Endometrial microvascular endothelial cells (primary cell): Measurements from ENCODE around the gene SLC5A4.

DNA sequence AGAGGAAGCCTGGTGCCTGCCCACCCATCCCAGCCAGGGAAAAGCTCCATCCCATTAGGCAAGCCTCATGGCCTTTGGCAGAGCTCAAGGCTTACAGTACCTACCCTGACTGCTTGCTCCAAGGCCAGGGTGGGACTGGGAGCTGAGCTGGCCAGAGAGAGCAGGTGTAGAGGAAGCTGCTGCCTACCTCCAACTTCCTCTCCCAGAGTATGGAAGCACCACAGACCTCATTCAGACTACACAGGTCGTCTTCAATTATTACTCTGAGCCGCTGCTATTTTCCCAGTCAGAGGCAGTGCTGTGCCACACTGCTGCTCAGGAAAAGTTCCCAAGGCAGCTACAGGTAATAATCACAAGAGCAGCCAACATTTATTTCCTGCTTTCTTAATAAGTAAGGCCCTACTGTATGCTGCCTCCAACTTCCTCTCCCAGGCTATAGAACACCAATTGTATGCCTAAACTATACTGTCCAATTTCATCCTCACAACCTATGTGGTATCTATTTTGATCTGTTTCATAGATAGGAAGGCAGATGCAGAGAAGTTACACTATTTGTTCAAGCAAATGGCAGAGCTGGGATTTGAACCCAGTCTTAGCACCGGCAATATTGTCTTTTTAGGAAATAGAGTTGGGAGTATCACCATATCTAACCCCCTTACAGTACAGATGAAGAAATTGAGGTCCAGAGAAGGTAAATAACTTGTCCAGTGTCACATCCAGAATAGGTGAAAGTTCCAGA lies 7.2 kb downstream of the PIK3IP1 start:
- RAMPAGE, long total RNA: no peak

DNA sequence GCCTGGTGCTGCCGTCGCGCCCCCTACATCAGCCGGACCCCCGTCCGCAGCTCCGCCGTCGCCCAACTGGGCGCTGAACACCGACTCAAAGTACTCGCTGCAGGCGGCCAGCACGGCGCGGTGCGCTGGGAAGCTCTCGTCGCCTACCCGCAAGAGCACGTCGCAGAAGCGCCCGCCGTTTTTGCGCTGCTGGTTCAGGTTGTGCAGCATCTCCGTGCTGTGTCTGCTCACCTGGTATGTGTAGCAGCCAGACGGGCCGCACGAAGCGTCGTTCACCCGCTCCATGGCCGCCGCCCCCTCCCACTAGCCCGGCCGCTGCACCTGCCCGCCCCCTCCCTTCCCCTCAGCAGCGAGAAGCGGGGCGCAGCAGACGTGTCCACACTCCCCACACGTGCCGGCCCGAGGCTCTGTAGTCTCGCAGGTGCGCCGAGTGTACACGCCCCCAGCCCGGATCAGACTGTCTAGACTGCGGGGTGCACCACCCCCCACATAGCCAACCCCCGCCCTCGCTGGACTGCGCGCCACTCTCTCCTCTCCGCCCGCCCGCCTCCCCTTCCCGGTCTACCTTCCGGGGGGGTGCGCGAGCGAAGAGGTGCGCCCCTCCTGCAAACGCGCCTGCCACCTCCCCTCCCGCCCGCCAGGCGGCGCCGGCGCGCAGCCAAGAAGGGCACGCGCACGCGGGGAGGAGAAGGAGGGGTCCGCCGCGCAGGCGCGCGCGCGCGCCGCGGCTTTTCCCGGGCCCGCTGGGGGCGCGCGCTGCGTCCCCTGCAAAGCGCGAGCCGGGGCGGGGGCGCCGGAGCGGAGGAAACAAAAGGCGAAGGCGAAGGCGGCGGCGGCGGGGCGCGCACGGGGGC lies 601 bp downstream of the PATZ1 start:
- RAMPAGE, long total RNA: no peak

GRCh38 chr22:31346407-31347286 lies 501 bp upstream of the PATZ1 start:
- RAMPAGE, long total RNA: no peak

DNA sequence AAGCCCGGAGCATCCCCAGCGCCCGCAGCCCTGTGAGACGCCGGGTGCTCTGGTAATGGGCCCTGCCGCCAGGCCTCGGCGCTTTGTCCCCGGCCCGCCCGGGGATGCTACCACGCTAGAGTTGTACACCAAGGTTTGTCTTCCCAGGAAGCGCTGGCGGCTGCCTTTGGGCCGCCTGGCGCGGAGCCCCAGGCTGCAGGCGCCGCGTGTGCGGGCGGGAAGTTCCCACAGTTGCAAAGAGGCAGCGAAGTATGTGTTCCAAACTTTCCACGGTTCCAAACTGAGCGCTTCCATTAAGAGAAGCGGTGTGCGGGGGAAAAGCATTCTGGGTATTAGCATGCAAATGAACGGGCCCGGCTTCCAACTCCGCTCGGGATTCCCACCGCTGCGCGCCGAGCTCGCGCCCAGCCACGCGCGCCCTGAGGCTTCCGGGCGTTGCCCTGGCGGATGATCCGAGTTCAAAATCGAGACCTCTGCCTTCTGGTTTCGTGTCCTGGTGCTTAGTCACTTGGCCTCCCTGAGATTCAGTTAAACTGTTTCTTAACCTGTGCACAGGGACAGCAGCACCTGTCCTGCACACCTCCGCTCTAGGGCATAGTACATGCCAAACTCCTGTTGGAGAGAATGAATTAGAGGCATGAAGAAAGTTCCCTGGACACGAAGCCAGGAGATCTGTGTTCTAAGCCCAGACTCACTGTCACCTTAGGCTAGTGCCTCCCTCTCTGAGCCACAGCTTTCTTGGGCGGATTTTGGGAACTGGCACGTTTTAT lies 1.3 kb upstream of the PATZ1 start:
- RAMPAGE, long total RNA: no peak

DNA sequence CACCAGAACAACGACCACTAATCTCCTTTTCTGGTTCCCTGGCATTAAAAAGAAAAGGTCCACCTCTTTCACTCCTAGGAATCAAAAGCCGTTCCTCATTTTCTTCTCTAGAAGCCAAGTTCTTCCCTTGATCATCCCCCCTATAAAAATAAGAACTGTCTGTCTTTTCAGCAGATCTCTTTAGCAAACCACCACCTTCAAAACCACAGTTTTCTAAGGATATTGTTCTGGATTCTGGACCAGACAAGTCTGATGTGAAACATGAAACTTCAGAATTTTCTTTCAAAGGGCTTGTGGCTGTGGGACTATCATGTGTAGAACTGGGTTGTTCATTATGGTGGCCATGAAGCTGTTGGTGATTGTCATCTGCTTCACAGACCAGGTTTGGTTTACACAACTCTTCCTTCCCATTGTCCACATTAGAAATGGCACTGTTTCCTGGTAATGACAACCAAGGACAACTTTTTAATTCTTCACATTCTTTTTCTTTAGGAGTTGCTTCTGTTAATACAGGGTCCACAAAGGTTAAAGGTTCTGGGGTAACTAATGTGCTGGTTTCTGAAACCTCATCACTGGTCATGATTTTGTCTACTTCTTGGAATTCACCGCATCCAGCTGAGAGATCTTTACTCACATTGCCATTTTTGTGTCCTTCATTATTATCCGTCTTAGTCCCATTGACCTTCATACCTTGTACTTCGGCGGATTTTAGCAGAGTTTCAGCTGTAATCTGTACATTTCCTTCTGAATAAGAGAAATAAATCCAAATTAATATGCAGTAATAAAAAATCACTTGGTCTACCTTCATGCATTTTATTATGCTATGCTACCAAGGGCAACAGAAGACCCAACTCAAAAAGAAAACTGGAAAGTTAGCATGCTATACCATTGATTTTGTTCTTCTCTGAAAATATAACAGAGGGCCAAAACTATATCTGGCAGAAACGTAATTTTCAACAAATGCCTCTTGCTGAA lies 33.1 kb downstream of the PRR14L start:
- RAMPAGE, long total RNA: no peak

DNA sequence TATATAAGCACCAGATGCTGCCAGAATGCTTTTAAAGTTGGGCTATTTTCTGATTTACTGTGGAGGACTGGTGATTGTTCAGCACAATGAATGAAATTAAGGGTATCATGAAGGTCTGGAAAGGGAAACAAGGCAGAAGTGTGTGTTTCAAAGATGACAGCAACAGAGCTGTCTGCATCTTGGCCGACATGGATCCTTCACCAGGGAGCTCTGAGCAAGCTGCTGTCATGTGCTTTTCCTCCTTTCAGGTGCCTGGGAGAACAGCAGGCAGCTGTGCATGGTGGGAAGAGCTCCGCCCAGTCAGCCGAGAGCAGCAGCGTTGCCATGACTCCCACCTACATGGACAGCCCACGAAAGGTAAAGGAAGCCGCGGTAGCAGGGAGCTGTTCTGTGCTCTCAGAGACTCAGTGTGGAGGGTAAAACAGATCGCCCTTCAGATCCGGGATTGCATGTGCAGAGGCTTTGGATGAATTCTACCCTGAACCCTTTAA lies 87.1 kb upstream of the YWHAH start:
- RAMPAGE, long total RNA: no peak

- RAMPAGE, long total RNA: no peak
Measured at GRCh38 chr22:31944181-31944377, 256 bp upstream of the YWHAH start.

GRCh38 chr22:32201597-32201796 lies 3.4 kb downstream of the RFPL2 start:
- RAMPAGE, long total RNA: no peak

- RAMPAGE, long total RNA: no peak
Measured at GRCh38 chr22:32255145-32255446, at the start of gene SLC5A4. TSS of gene SLC5A4 (minus strand) at chr22:32255347.

- RAMPAGE, long total RNA: no peak
Measured at GRCh38 chr22:32476716-32477369, 2.2 kb downstream of the FBXO7 start.

DNA sequence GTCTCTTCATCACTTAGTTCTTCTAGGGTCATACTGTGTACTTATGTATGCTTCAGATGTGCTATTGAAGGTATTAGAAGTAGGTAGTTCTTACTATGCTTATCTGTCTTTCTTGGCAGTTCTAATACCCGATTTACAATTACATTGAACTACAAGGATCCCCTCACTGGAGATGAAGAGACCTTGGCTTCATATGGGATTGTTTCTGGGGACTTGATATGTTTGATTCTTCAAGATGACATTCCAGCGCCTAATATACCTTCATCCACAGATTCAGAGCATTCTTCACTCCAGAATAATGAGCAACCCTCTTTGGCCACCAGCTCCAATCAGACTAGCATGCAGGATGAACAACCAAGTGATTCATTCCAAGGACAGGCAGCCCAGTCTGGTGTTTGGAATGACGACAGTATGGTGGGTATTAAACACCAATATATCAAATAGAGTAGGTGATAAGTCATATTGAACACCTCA lies 4.3 kb downstream of the FBXO7 start:
- RAMPAGE, long total RNA: no peak

- RAMPAGE, long total RNA: no peak
Measured at GRCh38 chr22:32494639-32495525, 20.3 kb downstream of the FBXO7 start.

DNA sequence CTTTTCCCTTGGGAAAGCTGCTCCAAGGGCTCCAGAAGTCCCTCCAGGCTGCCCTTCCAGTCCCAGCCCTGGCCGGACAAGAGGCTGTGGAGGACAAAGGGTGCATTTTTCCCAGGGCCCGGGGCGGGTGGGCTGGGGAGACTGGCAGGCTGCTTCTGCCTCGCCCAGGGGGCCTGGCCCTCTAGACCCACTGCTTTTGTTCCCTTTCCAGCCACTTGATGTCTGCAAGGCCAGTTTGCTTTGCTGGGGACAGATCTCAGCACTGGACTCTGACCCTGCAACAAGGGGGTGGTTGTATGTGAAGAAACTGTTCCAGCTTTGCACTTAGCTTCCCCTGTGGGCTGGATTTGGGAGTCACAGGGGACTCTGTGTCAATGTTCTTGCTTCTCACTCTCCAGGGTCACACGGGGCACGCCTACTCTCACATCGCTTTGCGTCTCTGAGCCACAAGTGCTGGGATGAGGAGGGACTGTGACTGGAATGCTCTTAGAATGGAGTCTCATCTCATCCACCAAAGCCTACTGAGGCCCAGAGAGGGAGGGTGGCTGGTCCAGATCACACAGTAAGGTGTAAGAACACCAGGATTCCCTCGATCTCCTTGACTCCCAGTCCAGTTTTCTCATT lies 59.8 kb downstream of the FBXO7 start:
- RAMPAGE, long total RNA: no peak

DNA sequence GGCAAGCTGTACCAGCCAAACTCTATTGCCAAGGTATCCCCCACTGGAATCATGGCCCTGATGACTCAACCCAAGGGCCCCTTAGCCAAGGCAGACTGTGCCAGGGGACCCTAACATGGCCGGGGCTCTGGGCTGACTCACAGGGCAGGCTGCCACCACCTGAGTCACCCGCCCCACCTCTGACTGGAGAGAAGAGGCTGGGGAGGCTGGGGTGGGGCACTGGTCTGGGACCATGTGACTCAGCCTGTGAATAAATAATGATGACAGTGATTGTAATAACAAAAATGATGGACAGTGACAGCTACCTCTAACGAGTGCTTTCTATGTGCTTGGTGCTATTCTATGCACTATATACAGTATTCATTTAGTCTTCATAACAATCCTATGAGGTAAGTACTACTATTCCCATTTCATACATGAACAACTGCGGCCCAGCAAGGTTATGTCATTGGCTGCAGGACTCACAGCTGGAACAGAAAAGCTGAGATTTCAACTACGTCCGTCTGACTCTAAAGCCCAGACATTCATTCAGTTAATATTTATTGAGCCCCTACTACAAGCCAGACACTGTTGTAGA lies 84.2 kb downstream of the FBXO7 start:
- RAMPAGE, long total RNA: no peak

DNA sequence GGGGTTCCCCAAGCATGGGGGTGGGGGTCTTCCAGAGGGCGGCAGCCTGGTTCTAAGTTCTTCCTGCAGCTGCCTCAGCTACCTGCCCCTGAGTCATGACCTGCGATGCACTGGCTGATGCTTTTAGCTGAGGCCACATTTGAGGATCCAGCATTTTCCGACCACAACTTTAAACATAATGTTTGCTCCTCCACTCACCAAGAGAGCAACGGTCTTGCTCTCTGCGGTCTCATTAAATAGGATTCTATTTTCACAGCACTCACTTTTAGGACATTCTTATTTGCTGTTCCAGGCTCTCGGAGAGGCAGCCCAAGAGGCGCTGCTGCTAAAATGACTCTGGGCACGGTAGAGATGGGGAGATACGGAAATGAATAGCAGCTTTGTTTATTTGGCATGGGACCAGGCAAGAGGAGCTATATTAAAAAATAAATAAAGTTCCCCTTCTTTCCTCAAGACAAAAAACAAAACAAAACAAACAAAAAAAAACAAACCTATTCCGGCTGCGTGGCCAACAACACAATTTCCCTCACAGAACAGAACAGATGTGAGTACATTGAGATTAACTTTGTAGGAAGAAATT lies 100.9 kb downstream of the FBXO7 start:
- RAMPAGE, long total RNA: no peak

- RAMPAGE, long total RNA: no peak
Measured at GRCh38 chr22:32761582-32762038, 39.9 kb upstream of the TIMP3 start.

- RAMPAGE, long total RNA: no peak
Measured at GRCh38 chr22:32764339-32764617, 37.2 kb upstream of the TIMP3 start.

- RAMPAGE, long total RNA: no peak
Measured at GRCh38 chr22:32810768-32811558, 9.5 kb downstream of the TIMP3 start.

GRCh38 chr22:32811559-32811957 lies 10.1 kb downstream of the TIMP3 start:
- RAMPAGE, long total RNA: no peak

DNA sequence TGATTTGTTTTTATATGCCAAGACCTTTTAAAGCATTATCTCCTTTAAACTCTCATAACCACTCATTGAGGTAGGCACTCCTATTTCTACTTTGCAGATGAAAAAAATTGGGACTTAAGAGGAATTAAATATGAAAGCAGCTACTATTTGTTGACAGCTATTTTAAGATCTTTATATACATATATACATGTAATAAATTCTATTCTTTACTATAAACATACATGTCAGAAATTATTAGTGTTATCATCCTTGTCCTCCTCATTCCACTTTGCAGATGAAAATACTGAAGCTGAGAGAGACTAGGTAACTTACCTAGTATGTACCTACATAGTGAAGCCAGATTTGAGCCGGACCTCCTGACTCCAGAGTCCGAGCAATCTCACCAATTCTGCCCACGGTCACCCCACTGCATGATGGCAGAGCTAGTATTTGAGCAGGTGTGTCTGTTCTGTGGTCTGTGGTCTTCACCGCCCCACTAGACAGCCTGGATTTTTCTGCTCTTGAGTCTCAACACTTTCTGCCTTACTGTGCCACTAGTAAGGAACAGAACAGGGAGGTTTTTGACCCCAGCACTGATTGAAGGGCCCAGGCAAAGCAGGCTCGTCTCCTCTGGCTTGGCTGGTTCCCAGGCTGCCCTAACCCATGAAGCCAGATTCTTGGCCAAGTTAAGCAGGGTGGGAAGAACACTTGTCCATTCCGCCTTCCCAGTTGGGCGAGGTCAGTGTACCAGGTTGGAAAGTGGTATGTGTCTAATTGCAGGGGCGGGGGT lies 14.1 kb downstream of the TIMP3 start:
- RAMPAGE, long total RNA: no peak